NB4 (cell line): ENCODE measurements around a stretch of chr2.

DNA sequence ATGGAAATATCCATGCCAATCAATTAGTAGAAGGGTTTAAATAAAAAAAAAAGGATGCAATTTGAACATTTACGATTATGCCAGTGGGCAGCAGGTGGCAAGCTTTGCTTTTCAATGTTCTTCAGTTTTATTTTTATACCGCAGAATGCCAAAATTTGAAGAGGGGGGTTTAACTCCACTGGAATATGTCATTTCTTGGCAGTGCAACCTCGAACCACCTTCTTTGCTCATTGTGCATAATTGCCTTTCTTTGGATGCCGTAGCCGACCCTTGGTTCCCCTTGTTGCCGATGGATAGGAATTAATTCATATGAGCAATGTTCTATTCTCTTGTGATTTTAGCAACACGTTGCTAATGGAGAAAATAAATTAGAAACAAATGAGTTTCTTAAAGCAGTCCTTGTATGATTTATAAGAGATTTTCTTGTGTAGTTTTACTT is 88.1 kb downstream of the LTBP1 start:
- RRBS, result no CpG with 5 or more reads among the region's 7 CpGs

GRCh38 chr2:33135348-33136134 is 188.8 kb downstream of the LTBP1 start:
- RRBS, result no CpG with 5 or more reads among the region's 10 CpGs

DNA sequence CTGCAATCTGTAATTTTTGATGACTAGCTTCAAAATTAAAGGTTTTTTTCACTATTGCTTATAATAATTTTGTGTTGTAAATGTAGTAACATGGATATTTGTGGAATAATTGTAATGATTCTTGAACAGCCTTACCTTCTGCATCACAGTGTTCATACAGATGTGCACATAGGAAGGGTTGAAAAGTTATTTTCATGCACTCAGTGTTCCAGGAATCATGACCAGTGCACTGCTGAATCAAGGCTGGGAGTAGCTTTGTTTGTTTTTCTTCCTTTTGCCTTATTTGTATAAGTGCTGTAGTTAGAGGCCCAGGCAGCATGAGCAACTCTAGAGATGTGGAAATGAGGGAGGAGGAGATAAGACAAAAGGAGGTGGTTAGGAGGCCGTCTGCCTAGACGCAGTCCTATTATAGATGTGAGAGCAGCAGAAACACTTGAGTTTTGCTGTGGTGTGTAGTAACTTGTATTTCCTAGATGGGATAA is 264.4 kb upstream of the RASGRP3 start:
- RRBS, result no CpG with 5 or more reads among the region's 2 CpGs

DNA sequence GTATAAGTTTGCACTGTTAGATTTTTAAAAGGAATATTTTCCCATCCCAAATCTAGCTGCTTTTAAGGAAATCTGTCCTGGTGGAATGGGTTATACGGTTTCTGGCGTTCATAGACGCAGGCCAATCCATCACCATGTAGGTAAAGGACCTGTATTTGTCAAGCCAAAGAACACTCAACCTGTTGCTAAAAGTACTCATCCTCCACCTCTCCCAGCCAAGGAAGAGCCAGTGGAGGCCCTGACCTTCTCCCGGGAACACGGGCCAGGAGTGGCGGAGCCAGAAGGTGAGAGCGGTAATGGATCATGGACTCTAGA is 219.3 kb upstream of the RASGRP3 start:
- RRBS, result no CpG with 5 or more reads among the region's 7 CpGs

GRCh38 chr2:33478142-33478606 is 1.7 kb downstream of the RASGRP3 start:
- RRBS, result no CpG with 5 or more reads among the region's 6 CpGs

DNA sequence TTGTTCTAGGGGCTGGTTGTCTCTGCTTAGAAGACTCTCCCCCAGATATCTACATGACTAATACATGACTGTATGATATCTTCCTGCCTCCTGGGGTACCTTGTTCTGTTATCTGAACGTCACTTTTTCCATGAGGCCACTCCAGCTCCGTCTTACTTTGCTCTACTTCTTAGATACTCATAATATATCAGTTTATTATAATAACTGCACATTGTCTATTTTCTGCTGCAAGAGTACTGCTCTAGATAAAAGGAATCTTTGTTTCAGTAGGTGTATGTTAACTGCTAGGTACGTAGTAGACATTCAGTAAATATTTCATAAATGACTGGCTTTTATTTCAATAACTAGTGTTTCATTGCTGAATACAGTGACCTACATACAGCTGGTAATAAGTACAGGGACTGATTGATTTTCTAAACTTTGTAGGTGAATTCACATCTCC is 791.7 kb upstream of the FAM98A start:
- RRBS, result no CpG with 5 or more reads among the region's 3 CpGs

GRCh38 chr2:35645169-35645500 is 710.4 kb upstream of the CRIM1 start:
- RRBS, result no CpG with 5 or more reads among the region's 1 CpG

- RRBS, result no CpG with 5 or more reads among the region's 1 CpG
Measured at GRCh38 chr2:36059699-36060250, 295.8 kb upstream of the CRIM1 start.

- RRBS, result no CpG with 5 or more reads among the region's 14 CpGs
Measured at GRCh38 chr2:36354682-36355172, 851 bp upstream of the CRIM1 start.

DNA sequence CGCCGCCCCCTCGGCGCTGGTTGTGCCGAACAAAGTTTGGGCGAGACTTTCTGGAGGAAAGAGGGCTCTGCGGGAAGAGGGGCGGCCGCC is 930 bp downstream of the CRIM1 start:
- RRBS, result no CpG with 5 or more reads among the region's 9 CpGs

DNA sequence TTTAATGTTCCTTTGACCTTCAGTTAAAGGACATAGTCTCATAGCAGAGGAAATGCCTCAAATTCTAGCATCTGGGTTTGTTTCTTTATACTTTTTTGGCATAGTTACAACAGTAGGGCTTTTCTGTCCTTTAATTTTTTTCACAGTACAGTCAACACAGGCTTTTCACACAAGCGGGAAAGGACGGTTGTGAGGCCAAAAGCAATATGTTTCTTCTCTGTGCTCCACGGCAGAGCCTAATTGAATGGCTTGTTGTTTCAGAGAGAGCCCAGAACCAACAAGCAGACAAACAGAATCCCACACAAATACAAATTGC is 57.7 kb downstream of the CRIM1 start:
- RRBS, result no CpG with 5 or more reads among the region's 3 CpGs

DNA sequence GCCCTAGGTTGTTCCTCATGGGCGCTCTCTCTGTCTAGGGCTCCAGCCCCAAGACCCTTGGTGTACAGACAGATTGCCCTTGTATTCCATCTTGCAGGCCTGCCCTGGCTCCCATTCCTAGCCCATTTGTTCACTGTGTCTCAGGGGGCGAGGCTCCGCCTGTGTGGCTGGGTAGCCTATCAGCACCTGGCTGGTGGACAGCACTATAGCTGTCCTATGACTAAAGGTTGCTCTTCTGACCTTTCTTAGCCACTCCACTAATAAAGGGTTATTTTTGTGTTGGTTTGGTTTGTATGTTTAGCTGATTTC is 72.1 kb downstream of the CRIM1 start:
- RRBS, result no CpG with 5 or more reads among the region's 3 CpGs

GRCh38 chr2:36544292-36544678 is 53.7 kb downstream of the FEZ2 start:
- RRBS, result no CpG with 5 or more reads among the region's 4 CpGs

GRCh38 chr2:36548894-36549704 is 48.9 kb downstream of the FEZ2 start:
- RRBS, result no CpG with 5 or more reads among the region's 8 CpGs

DNA sequence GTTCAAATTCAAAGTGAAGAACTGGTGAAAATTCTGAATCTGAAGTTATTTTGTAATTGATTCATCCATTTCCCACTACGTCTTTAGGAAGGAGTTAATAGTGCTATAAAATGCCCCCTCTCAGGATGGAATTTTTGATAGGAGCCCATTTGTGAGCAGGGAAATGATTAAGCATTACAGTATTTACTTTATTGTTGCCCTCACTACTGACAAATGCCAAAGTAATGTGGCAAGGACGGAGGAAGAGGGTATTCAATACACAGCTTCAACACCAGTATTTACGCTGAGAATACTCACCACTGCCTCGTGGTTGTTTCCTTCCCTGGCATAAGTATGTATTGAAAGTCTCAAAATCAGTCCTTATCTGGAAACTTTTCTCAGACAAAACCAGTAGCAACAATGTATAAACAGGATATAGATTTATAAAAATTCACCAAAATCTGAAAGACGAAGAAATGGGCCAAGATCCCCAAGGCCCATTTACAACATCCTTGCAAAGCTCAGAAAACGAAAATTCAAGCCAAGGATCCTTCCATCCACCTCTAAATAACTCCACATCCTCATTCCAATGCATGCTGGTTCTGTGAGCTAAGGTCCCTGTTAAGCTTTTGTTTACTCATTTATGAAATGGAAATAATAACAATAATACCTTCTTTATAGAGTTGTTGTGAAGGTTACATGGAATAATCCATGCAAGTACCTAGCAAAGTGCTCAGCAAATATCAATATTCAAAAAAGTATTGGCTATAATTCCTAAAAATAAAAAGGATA is 29.3 kb downstream of the FEZ2 start:
- RRBS, result no CpG with 5 or more reads among the region's 6 CpGs

DNA sequence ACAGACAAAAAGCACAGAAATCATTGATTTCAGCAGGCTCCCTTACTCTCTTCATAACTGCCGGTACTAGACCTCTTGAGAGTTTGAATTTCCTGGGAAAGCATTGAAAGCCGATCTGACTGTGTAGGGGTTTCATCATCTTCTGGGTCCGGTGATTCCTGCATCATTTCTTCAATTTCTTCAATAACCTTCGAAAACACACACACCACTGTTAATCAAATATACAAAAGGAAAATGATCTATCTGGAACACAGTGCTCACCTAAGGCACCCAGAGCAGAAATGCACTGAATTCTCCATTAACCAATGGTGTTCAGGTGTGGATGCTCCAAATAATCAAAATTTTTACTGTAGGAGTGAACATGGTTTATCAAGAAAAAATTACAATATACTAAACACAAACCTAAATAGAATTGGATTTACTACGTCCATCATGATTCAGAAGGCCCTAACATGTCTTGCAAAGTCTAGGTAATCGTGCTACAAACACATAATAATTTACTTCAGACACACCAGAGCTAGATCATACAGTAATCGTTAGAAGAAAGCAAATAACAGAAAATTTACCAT is 16.6 kb downstream of the FEZ2 start:
- RRBS, result 98% methylated on average over 2 of the region's 7 CpGs

DNA sequence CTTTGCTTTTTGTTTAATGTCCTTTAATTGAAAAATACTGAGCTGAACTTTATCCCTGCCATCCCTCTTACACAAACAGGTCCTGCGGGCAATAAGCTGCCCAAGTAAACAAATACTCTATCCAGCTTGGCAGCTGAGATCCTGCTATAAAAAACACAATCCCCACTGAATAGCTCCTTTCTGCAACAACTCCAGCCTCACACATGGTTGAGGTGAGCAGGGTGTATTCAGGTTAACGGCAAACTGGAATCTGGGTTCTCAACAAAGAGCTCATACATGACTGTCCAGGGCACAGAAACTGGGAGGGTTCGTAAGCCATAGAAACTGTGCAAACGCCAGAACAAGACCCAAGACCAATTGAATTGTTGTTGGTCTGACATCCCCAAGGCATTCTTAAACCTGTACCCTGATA is 124.8 kb downstream of the VIT start:
- RRBS, result no CpG with 5 or more reads among the region's 4 CpGs

GRCh38 chr2:37230444-37231025 is 861 bp downstream of the CEBPZ start:
- RRBS, result no CpG with 5 or more reads among the region's 9 CpGs

DNA sequence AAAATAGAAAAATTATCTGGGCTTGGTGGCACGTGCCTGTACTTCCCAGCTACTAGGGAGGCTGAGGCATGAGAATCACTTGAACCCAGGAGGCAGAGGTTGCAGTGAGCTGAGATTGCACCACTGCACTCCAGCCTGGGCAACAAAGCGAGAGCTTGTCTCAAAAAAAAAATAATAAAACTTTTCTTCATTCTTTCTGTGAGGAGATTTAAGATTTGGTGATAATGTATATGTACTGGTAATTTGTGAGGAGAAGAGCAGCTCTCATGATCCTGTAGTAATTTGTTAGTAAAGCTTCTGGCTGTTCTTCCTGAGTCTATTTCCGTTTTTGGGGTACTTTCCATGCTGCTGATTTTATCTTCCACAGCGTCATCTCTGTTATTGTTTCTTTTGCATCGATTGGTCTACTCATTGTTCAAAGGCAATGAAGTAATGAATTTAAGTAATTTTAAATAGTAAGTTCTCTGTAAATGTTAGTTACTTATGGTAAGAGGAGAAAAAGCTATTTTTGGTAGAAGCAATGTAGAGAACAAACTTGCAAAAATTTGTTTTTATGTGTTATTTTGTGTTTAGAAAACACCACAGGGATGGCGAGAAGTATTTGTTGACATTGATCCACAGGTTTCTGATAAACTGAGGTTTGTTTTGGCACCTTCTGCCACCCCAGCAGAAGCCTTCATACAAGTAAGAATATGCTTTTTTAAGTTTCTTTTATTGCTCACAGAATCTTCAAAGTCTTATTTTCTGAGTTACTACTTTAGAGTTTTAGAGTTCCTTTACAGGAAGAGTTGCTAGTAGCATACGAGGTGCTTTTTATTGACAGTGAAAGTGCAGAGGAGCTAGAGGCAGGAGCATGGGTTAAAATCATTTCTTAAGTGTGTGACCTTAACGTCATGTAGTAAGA is 12.1 kb downstream of the NDUFAF7 start:
- RRBS, result no CpG with 5 or more reads among the region's 8 CpGs